Parietal lobe (tissue), 2 donors: Measurements from ENCODE around the genes ACER1, SLC25A23, TNFSF14 and ZNF557.

DNA sequence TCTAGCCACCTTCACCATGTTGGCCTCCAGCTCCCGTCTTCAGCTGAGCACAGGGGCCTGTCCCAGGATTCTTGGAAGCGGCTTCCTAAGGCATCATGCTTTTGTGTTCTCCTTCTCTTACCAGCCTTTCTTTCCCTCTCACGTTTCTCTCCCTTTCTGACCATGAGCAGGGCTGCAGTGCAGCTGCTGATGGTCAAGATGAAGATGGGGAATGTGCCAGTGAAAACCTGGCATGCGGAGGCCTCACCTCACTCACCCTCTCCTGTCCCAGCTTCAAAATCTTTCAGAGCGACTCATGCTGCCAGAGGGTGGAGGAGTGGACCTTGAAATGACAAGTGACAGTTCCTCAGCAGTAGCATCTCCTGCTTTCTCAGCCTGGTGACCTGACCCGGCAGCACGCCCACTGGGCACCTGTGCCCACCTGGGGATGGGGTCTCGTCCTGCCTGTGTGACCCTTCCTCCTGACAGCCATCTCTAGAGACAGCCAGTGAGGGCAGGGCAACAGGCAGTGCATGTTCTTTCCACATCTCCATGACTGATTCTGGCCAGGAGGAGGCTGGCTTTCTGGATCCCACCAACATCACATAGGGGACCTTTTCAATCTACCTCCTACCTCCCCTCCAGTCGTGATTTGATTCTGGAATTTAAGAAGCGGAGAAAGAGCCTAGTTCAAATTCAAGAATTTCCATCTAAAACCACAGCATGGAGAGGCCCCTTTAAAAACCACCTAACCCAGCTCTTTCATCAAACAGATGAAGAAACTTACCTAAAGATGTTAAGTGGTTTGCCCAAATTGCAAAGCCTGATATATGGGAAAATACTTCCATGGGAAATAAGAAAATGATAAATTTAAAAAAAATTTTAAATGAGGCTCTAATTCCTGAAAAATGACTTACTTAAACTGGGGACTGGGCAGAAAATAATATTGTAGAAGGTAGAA lies 45.8 kb downstream of the RFX2 start:
- RAMPAGE, long total RNA: no peak

- RAMPAGE, long total RNA: no peak
These were observed 18.0 kb downstream of the RFX2 start for GRCh38 chr19:6092102-6092991.

DNA sequence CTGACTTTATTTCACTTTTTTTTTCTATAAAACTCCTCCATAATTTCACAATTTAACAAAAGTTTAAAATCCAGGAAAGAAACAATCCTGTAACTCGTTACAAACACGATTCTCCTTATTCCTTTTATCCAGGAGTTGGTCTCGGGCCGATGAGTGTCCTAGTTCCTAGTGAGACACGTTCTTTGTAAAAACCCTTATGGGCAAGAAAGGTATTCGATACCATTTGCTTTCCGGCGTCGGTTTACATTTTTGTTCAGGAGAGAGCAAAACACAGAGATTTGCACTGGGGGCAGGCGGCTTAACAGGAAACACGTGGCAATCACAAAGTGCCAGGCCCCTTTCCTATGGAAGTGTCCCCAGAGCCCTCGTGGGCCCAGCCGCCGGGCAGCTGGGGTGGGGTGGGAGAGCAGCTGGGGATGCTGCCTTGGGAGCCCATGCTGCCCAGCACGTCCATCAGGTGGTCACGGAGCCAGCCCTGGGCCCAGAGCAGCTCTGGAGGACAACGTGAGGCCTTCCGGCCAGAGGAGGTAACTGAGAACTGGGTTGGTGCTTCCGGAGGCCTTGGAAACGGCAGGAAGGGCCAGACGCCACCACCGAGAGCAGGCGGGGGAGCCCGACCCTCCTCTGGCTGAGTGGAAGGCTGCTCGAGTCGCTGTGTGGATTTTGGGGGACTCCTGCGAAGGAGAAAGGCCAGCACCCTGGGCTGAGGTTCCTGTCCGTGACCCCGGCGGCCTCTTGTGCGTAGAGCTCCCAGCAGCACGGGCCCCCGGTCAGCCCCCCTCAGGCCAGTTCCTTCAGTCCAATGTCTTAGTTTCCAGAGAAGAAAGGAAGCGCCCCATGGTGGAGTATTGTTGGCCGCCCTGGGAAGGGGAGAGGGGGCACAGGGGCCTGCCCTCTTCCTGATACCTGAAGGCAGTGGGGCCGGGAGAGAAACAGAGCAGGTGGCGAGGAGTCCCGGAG lies 69.1 kb downstream of the MLLT1 start:
- RAMPAGE, long total RNA: no peak

DNA sequence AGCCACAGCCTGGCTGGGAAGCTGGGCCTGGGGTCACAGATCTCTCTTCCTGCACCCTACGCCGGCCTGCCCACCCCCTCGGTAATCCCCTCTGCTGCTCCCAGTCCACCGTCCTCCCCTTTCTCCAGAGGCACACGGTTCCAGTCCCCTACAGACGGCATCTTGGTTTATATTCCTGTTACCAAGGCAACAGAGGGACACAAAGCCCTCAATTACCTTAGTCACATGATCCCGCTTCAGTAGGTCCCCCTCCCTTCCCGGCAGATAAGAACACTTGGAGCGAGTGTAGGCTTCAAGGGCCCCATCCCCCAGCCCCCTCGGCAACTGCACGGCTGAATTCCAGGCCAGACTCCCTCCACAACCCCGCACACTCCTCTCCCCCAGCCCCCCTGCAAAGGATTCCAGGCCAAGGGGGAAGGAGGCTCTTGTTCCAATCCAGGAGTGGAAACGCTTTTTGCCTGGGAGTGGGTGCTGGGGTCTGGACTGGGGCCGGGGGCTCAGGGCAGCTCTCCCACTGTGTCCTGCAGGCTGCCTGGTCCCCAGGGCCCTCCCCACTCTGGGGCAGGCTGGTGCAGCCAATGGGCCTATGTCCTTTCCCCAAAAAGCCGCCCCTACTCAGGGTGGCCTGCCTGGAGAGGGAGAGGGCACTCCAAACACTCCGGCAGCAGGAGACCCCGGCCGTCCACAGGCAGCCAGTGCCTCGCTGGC lies 62.7 kb downstream of the MLLT1 start:
- RAMPAGE, long total RNA: no peak

DNA sequence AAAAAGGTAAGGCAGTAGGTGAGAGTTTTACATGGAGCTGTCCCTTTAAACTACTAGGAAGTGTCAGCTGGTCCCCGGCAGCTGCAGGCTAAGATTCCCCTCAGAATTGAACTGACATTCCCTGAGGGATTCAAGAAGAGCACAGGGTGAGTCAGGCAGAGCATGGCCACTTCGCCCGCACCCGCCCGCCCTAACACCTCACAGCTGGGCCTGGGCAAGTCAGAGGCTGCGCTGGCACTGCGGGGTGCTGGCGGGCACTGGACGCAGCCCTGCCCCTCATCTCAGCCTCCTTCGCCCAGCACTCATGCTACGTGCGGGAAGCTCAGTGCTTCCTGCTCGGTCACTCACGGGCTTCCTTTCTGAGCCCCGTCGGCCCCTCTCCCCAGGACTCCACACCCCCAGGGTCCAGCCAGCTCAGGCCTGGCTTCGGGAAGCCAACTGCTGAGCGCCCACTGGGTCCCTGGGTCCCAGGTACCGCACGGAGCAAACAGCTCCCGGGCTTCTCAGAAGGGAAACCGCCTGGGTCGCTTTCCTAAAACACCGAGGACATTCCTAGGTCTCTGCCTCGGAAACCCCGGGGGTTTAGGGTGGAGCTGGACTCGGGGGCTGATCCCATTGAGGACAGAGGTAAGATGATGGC lies 56.8 kb downstream of the MLLT1 start:
- RAMPAGE, long total RNA: no peak

- RAMPAGE, long total RNA: no peak
These were observed 9.3 kb downstream of the MLLT1 start for GRCh38 chr19:6270570-6270845.

GRCh38 chr19:6271589-6272455 lies 8.0 kb downstream of the MLLT1 start:
- RAMPAGE, long total RNA: no peak

GRCh38 chr19:6333463-6333853 lies at the start of gene ACER1:
Gene ACER1, minus strand, starts transcription at chr19:6333612.
- RAMPAGE, long total RNA: no peak

GRCh38 chr19:6416229-6416984 lies 8.2 kb downstream of the KHSRP start:
- RAMPAGE, long total RNA: no peak

GRCh38 chr19:6416985-6417566 lies 7.5 kb downstream of the KHSRP start:
- RAMPAGE, long total RNA: no peak

DNA sequence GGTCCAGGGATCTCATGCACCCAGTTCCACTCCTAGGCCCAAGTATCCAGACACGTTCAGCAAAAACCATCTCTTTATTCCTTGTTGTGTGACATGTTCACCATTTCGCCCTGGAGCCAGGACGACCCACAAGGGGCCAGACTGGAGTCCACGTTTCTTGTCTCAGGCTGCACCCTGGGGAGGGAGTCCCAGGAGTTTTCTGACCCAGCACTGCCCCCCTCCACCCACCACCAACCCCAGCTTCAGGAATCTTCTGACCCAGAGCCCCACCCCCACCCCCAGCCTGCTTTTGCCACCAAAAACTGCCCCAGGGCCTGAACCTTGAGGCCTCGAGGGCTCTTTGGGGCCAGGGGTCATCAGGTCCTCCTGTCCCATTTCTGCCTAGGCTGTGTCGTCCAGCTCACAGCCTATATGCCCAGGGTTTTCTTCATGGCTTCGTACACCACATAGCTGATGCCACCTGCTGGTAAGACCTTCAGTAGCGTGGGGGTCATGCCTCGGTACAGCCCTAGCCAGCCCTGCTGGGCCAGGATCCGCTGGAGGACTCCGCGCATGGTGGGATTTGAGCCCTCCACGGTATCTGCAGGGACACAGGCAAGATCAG lies 1.5 kb upstream of the KHSRP start:
- RAMPAGE, long total RNA: no peak

- RAMPAGE, long total RNA: no peak
These were observed at the start of gene SLC25A23 for GRCh38 chr19:6459441-6460064. Gene SLC25A23, minus strand, starts transcription at chr19:6459792.

DNA sequence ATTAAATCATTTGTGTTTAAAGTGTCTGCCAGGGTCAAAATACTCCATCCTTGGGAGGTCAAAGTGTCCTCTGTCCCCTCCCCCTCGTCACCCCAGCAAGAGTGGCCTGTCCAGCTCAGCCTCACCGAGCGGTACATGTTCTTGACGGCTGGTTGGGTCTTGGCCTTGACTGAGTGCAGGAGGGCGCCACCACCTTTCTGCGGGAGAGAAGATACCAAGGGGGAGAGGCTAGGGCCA lies 6.0 kb downstream of the CRB3 start:
- RAMPAGE, long total RNA: no peak

- RAMPAGE, long total RNA: no peak
These were observed 599 bp downstream of the DENND1C start for GRCh38 chr19:6480777-6481598.

- RAMPAGE, long total RNA: no peak
These were observed at the start of gene TNFSF14 for GRCh38 chr19:6669950-6670534. Gene TNFSF14, minus strand, starts transcription at chr19:6670160.

DNA sequence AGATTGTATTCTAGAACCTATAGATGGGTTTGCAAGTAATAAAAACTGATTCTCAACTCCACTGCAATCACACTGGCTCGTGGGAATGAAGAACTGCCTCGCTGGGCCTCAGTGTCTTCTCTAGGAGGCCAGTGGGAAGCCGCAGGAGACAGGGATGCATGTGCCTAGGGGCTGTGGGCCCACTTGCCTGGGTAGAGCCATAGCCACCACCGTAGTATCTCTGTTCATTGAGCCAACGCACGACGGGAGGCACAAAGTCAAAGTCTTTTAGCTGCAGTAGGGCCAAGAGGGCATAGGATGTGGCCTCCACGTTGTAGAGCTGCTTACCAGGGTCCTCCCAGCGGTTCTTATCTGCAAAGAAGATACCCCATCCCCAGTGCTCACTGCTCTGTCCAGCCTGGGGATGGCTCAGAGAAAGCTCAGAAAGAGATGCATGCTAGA lies 16.0 kb upstream of the TNFSF14 start:
- RAMPAGE, long total RNA: no peak

GRCh38 chr19:6710619-6711075 lies 9.8 kb downstream of the C3 start:
- RAMPAGE, long total RNA: no peak

DNA sequence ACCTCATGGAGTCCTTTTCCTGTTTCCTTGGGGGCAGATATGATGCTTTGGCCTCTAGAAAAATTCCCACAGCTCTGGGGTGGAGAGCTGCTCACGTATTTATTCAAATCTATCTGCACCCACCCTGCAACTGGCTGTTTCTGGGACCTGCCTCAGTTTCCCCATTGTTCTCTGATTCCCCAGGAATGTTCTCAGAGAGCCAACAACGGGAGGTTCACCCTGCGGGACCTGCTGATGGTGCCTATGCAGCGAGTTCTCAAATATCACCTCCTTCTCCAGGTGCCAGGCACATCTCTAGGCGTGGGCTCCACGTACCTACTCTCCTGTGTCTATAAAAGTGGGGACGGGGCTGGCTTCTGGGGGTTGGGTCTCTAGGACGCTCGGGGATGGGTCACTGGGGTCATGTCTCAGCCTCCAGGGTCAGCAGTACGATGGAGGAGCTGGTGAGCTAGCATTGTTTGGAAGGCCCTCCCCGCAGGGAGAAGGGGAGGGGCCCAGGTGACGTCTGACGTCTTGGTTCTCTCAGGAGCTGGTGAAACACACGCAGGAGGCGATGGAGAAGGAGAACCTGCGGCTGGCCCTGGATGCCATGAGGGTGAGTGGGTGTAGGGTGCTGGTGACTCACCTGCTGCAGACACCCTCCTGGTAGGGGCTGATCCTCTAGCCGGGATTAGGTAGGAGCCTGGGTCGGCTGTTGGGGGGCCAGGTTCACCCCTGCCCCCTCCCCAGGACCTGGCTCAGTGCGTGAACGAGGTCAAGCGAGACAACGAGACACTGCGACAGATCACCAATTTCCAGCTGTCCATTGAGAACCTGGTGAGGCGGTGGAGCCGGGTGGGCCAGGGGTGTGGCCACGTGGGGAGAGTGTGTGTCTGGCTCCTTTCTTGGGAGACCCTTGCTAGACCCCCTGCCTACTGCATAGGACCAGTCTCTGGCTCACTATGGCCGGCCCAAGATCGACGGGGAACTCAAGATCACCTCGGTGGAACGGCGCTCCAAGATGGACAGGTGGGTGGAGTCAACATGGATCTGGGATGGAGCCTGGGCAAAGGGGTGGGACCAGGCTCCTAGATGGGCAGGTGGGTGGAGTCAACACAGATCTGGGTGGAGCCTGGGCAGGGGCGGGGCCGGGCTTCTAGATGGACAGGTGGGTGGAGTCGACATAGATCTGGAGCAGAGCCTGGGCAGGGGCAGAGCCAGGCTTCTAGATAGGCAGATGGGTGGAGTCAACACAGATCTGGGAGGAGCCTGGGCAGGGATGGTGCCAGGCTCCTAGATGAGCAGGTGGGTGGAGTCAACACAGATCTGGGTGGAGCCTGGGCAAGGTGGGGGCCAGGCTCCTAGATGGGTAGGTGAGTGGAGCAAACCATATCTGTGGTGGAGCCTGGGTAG lies 55.9 kb downstream of the VAV1 start:
- RAMPAGE, long total RNA: no peak

GRCh38 chr19:7069059-7069808 lies at the start of gene ZNF557:
Gene ZNF557, plus strand, starts transcription at chr19:7069703.
- RAMPAGE, long total RNA: no peak

GRCh38 chr19:7098699-7099760 lies 29.5 kb downstream of the ZNF557 start:
- RAMPAGE, long total RNA: no peak